Glomerular endothelial cell (primary cell): ENCODE results near the gene ALG10.

DNA sequence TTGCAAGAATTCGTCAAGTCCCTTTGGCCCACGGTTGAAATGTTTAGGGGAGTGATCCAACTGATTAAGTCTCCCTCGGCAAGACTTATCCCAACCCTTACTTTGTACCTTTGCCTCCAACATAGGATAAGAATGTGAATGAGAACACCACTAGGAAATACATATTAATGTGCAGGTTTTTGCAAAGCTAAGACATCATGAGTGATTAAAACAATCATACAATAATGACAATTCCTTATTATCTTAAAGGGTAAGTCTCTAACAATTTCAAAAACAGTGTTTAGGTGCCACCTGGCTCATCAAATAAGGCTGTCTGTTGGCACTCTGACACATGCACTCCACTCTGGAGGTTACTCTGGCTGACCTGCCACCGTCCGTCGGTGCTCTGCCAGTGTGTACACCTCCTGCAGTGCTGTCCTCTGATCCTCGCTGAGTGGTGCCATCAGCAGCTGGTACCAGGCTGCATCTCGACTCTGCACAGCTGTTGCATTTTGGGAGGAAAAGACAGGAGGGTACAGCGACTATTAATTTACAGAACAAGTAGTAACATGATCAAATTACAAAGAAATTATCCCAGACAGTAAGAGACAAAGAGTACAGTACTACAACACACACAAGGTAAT lies 64.0 kb downstream of the IPO8 start:
- RAMPAGE, long total RNA, result no peak

- RAMPAGE, long total RNA, result no peak
These were observed 815 bp downstream of the IPO8 start for GRCh38 chr12:30694862-30695246.

GRCh38 chr12:30791075-30791338 lies 36.3 kb upstream of the CAPRIN2 start:
- RAMPAGE, long total RNA, result no peak

DNA sequence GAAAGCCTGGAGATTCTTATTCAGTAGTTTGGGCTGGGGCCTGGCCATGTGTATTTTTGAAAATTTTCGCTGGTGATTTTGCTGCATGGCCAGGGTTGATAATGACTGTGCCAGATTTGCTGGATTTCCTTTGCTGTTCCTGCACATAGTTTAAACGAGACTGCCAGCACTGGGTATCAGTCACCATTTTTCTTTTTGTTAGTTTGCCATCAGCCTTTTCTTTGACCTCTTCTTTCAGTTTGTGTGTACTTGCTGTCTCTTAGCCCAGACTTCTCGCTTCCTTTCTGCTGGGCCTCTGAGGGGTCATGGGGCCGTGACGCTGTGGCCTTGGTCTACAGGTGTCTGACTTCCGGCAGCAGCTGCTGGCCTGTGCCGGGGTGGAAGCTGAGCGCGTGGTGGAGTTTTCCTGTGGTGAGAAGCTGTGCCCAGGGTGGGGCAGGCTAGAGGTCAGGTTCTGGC lies 26.7 kb downstream of the DDX11 start:
- RAMPAGE, long total RNA, result no peak

- RAMPAGE, long total RNA, result no peak
These were observed 36.2 kb upstream of the SINHCAF start for GRCh38 chr12:31361961-31362790.

GRCh38 chr12:31386924-31387291 lies 61.0 kb upstream of the SINHCAF start:
- RAMPAGE, long total RNA, result no peak

GRCh38 chr12:31506931-31507373 lies 84.0 kb downstream of the DENND5B start:
- RAMPAGE, long total RNA, result no peak

DNA sequence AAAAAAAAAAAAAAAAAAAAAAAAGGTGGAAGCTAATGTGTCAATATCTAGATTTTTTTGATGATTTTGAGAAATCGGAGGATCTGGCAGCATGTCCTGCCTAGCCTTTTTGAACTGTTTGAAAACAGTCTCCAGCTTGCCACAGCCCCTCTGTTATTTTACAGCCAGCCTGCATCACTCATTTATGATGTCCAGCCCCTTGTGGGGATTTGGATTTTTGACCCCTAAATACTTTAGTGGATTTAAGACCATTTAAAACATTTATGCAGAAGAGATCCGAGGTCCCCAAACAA lies 623 bp downstream of the ETFBKMT start:
- RAMPAGE, long total RNA, result no peak

DNA sequence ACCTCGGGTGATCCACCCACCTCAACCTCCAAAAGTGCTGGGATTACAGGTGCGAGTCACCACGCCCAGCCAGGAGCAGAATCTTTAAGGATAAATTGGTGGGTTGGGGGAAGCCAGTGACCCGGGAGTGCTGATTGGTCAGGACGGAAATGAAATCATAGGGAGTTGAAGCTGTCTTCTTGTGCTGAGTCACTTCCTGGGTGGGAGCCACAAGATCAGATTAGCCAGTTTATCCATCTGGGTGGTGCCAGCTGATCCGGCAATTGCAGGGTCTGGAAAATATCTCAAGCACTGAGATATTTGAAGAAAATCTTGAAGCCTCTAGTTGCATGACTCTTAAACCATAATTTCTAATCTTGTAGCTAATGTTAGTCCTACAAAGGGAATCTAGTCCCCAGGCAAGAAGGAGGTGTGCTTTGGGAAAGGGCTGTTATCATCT lies 4.9 kb upstream of the AMN1 start:
- RAMPAGE, long total RNA, result no peak

DNA sequence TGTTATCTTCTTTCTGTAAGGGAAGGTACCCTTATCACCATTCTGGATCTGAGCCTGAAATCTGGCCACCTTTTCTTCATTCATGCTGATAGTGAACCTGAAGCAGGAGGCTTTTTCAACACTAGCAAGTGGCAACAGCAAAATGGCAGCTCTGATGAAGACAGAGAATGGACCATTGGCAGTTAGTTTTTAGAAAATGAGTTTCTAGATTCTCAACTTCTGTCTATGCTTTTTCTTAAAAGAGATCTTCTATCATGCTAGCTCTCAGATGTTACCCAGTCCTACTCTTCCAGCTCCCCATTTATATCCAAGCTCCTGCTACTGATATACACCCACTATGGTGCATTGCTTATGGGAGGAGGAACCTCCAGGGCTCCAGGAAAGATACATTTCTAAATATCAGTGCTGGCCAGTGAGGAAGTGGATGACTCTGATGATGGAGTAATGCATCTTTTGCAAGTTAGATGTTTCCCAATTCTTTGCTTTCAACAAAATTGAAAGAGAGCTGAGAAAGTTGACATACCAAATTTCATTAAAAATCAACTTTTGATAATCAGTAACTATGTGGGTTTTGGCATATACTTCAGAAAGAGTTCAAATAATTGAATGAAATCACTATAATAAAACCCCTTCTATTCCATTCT lies 61.3 kb upstream of the H3-5 start:
- RAMPAGE, long total RNA, result no peak

DNA sequence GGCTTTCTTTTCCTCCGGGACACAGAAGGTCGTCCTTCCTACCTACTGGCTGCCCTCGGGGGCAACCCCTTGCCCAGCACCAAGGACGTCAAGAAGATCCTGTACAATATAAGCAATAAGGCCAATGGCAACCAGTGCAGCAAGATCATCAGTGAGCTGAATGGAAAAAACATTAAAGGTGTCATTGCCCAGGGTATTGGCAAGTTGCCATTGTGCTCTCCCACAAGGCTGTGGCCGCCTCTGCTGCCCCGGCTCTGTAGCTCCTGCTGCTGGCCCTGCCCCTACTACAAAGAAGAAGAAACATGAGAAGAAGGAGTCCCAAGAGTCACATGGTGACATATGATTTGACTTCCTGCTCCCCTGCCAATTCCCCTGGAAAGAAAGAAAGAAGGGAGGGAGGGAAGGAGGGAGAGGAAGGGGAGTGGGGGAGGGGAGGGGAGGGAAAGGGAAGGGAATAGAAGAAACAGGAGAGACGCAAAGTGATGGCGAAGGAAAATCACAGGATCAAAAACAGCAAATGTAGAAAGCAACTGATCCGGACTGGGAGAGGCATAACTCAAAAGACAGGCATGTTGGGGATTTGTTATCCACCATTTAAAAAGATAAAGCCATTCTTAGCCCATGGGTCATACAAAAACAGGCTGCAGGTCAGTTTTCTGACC lies 61.3 kb upstream of the RESF1 start:
- RAMPAGE, long total RNA, result no peak

GRCh38 chr12:32265779-32266282 lies 133.5 kb upstream of the FGD4 start:
- RAMPAGE, long total RNA, result no peak

DNA sequence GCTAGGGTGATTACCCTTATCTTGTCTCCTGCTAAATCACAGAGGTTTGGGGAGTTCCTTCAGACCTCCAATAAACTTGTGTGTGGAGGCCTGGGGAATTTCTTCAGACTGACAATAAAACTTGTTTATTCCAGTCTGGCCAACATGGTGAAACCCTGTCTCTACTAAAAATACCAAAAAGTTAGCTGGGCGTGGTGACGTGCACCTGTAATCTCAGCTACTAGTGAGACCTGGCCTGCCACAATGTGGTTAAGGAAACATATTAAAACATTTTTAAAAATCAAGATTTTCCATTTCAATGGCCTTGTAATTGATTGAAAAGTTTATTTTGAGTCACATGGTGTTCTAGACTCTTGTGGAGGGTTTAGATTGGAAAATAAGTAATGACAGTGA lies 126.9 kb upstream of the FGD4 start:
- RAMPAGE, long total RNA, result no peak

- RAMPAGE, long total RNA, result no peak
These were observed 94.0 kb downstream of the FGD4 start for GRCh38 chr12:32493143-32494006.

- RAMPAGE, long total RNA, result no peak
These were observed 128.8 kb upstream of the DNM1L start for GRCh38 chr12:32550356-32550641.

DNA sequence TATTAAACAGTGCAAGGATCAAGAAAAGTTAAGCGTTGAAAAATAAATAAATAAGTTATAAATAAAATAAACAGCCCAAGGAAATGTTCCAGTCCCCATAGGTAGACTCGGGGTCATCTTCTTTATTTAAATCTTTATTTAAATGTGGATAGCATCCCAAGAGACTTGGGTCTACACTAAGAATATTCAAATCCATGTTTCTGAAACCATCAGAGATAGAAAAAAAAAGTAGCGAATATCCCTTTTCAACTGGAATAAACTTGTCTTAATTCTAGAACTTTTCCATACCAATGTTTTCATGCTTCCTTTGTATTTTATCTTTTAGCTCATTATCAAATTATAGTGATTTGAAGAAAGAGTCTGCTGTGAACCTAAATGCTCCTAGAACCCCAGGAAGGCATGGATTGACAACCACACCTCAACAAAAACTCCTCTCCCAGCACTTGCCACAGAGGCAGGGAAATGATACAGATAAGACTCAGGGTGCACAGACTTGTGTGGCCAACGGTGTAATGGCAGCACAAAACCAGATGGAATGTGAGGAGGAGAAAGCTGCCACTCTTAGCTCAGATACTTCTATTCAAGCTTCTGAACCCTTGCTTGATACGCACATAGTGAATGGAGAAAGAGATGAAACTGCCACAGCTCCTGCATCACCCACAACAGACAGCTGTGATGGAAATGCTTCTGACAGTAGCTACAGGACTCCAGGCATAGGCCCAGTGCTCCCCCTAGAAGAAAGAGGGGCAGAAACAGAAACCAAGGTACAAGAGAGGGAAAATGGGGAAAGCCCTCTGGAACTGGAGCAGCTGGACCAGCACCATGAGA lies 97.3 kb upstream of the DNM1L start:
- RAMPAGE, long total RNA, result no peak

GRCh38 chr12:32753890-32754545 lies 1.7 kb downstream of the YARS2 start:
- RAMPAGE, long total RNA, result no peak

DNA sequence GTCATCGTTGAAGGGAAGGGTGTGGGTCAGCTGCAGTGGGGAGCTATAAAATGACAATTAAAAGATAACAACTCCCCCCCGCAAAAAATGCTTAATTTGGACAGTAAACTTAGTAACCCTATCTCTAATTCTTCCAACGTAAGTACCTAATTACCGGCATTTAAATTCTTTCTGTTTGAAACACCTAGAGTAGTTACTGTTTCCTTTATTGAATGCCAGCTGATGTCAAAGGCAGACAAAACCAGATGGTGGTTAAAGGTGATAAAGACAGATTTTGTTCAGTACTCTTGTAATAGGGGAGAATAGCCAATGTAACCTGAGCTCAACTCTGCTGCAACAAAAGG lies 90.6 kb upstream of the PKP2 start:
- RAMPAGE, long total RNA, result no peak

- RAMPAGE, long total RNA, result no peak
These were observed at the start of gene ALG10 for GRCh38 chr12:34022014-34022870. ALG10 (plus strand) TSS chr12:34022496.

GRCh38 chr12:34205642-34205896 lies 183.3 kb downstream of the ALG10 start:
- RAMPAGE, long total RNA, result no peak